ENCODE measurements around the genes E2F7 and PAWR.

GRCh38 chr12:75479939-75480320 is 625 bp upstream of the GLIPR1 start:
- PRO-cap: no peak

- PRO-cap: no peak
These were observed 154.7 kb upstream of the KRR1 start for GRCh38 chr12:75665955-75666747.

- PRO-cap: no peak
These were observed 55.9 kb downstream of the NAP1L1 start for GRCh38 chr12:76028489-76028994.

DNA sequence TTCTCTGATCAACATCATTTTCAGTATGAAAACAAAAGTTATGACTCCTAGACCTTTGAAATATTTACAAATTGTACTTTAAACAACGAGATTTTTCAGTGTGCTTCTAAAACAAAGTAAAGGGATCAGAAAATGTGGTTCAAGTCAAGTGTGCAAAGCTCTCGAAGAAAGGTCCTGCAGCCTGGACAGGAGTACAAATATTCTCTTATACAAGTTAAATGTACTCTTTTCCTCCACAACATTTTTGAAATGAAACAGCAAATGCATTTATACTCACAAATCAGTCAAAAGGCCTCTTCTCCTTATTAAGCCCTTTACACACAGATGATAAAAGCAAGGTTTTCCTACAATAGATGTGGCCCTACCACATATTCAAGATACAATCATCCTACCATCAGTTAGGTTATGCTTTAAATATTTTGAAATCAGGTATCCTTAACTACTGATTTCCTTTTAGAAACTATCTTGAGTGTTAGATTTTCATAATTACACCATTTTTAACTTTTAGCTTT is 55.4 kb downstream of the NAP1L1 start:
- PRO-cap: no peak

DNA sequence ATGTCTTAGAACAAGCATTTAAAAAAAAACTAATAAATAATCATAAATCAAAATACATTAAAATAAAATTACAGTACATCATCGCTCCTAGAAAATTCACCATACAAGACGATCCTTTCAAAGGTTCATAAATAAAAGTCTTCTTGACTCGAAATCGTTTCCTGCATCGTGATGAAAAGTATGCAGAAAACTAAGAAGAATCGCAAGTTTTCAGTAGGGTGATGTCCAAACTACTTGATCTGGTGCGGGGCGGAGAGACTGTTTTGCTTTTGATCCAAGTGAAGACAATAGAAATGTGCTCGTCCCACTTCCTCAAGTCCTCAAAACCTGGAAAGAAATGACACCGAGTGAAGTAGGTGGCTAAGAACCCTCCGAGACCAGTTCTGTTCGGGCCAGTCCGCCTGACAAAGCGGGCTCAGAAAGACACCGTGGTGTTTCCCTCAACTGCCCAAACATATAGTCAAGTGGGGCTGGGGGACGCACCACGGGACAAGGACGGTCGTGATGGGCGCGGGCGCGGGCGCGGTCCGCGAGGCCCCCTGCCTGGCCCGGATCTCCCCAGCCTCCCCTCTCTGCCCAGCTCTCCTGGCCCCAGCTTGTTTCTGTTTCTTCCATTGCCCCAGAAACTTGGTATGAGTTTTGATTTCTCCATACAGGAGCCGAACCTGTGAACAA is 54.6 kb downstream of the NAP1L1 start:
- PRO-cap: bidirectional peak, plus-strand start at position 380 of the sequence, minus-strand start at position 243 of the sequence

- PRO-cap: no peak
These were observed 4.5 kb downstream of the NAP1L1 start for GRCh38 chr12:76079802-76080484.

DNA sequence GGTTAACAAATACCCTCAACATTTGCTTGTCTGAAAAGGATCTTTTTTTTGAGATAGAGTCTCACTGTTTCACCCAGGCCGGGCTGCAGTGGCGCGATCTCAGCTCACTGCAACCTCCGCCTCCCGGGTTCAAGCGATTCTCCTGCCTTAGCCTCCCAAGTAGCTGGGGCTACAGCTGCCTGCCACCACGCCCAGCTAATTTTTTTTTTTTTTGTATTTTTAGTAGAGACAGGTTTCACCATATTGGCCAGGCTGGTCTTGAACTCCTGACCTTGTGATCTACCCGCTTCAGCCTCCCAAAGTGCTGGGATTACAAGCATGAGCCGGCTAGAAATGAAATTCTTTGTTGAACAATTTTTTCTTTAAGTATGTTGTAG is 45.5 kb downstream of the OSBPL8 start:
- PRO-cap: no peak

- PRO-cap: no peak
These were observed 1.4 kb downstream of the CSRP2 start for GRCh38 chr12:76877431-76877733.

DNA sequence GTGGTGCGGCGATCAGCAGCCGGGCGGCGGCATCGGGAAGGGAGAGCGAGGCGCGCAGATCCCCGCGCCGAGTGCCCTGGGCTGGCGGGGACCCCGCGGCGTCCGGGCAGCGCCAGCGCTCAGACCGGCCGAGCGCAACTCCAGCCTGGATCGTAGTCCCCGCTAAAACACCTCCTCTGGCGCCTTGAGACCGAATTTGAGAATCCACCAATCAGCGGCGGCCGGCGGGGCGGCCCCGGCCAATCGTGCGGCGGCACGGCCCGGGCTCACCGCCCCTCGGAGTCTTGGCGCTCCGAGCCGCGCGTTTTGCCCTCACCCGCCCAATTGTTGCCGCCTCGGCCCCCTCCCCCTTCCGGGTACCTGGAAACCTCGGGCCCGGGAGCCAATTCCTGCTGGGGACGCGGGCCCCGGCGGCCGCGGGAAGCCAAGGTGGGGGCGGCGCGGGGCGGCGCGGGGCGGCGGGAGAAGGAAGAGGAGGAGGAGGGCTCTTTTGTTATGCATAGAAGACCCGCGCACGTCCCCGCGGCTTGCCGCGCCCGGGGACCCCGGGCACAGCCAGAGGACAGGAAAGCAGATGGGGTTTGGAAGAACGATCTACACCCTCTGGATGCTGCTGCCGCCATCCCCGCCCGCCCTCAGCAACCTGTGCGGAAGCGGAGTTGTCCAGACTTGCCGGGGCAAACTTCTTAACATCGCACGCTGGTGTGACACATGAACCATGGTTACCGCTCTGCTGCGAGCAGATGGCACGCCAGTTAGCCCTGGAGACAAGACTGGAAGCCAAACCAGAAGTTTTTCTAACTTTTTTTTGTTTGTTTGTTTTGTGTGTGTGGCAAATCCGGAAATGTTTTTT is at the start of gene E2F7:
TSS of gene E2F7 (minus strand) at position 158 of the 853 bp plus-strand sequence.
- PRO-cap: bidirectional peak, plus-strand start at position 390 of the sequence, minus-strand start at position 140 of the sequence; unidirectional peak, minus-strand start at position 645 of the sequence

DNA sequence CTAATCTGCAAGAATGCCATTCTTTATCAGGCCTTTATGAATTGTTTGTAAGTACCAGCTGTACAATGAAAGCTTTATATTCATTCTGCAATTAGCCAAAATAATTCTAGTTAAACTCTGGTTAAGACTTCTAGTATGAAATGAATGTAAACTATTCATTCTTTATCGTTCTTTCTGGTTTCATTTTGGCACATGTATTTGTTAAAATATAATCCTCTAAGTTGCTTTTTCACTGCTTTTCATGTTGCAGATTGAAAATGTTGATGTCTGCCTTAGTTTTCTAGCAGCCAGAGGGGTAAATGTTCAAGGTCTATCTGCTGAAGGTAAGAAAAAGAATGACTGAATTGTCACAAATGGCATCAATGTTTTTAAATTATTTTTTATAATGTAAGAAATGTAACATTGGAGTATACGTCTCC is 135.3 kb downstream of the NAV3 start:
- PRO-cap: no peak

DNA sequence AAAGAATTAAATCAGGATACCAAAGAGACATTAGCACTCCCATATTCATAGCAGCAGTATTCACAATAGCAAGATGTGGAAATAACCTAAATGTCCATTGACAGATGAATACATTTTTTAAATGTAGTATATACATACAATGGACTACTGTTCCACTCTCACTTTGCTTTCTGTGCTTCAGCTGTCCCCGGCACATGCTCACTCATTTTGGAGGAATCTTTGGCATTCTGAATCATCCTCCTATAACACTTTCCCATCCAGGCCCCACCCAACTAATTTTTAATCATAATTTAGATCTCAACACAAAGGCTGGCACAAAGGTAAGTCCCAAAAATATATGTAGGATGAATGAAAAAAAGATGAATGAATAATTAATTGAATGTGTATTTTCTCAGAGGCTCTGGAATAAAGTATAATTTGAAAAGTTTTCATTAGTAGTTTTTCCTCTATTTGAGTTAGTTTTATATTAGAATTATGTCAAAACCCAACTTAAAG is 99.3 kb downstream of the SYT1 start:
- PRO-cap: no peak

GRCh38 chr12:79426135-79426416 is 264.7 kb downstream of the PAWR start:
- PRO-cap: no peak

- PRO-cap: no peak
These were observed 150.1 kb downstream of the PAWR start for GRCh38 chr12:79540586-79541122.

DNA sequence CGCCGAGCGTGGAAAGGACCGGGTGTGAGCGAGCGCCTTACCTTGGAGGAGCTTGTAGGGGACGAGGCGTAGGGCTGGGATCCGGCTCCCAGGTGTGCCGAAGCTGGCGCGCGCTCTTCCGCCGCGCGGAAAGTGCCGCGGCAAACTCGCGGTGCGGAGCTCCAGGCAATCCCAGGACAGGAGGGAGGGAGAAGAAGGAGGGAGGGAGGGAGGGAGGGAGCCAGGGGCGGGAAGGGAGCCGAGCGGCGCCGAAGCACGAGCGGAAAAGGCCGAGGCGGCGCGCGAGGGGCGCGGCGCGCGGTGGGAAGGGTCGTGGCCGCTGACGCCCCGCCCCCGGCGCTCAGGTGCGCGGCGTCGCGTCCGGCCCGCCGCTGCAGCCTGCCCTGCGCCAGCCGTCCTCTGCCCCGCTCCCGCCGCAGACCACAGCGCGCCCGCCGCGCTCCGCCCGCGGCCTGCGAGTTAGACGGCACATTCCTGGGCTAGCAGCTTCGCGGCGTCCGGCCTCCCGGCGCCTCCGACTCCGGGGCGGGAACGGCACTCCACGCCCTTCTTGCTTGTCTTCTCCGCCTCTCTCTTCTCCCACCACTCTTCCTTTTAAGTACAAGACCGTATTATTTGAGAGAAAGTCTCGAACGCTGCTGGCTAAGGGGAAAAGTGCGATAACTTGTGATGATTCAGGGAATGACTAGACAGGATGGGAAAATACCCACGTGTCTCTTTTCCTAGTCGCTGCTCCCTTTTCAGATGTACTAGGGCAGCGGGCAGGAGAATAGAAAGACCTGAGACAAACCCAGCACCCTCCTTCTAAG is at the start of gene PAWR:
TSS of gene PAWR (minus strand) at position 134 of the 809 bp plus-strand sequence.
- PRO-cap: bidirectional peak, plus-strand start at position 402 of the sequence, minus-strand start at position 134 of the sequence

- PRO-cap: no peak
These were observed 20.9 kb upstream of the PAWR start for GRCh38 chr12:79711752-79712069.

DNA sequence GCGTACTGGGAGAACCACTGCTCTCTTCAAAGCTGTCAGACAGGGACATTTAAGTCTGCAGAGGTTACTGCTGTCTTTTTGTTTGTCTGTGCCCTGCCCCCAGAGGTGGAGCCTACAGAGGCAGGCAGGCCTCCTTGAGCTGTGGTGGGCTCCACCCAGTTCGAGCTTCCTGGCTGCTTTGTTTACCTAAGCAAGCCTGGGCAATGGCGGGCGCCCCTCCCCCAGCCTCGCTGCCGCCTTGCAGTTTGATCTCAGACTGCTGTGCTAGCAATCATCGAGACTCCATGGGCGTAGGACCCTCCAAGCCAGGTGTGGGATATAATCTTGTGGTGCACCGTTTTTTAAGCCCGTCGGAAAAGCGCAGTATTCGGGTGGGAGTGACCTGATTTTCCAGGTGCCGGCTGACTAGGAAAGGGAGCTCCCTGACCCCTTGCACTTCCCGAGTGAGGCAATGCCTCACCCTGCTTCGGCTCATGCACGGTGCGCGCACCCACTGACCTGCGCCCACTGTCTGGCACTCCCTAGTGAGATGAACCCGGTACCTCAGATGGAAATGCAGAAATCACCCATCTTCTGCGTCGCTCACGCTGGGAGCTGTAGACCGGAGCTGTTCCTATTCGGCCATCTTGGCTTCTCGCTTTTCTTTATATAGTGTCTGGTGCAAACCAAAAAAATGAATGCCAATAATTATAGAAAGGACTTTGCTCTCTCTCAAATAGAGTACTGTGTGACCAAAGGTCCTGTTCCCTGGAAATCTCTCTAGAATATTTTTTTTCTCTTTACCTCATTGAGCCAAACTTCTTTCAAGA is 50.3 kb downstream of the OTOGL start:
- PRO-cap: unidirectional peak, plus-strand start at position 393 of the sequence; unidirectional peak, minus-strand start at position 463 of the sequence; unidirectional peak, minus-strand start at position 642 of the sequence

DNA sequence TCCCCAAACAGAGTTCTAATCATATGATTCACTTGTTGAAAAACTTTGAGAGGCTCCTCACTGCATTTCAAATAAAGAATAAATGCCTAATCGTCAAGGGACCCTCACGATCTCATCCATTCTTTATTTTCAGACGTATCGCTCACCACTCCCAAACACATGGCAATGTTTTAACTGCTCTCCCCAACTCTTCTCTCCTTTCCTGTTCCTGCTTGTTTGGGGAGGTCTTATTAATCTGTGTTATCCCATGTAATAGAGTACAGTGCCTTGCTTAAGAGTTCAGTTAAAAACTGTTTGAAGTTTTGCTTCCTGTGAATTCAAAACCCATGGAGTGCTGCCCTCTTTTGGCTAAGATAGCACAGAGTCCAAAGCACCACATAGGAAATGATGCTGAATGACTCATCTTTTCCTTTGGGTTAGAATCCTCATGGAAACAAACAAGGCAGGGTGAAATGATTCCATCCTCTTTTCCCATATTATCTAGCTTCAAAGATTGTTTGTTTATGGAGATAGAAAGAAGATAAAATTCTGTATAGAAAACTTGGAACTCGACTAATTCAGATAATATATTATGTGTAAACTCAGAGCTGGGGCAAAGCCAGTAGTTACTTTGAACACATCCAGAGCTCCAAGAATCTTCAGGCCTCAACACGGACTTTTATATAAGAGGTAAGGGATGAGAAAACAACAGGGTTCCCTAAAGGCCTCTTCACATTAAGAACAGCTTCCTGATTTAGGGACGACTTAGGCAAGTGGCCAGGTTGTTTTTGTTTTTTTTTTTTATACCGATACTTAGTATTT is 87.4 kb downstream of the OTOGL start:
- PRO-cap: no peak

GRCh38 chr12:81080374-81080966 is 2.6 kb downstream of the ACSS3 start:
- PRO-cap: no peak

- PRO-cap: bidirectional peak, plus-strand start at chr12:82635027, minus-strand start at chr12:82634897
These were observed 52.0 kb upstream of the TMTC2 start for GRCh38 chr12:82634704-82635103.

DNA sequence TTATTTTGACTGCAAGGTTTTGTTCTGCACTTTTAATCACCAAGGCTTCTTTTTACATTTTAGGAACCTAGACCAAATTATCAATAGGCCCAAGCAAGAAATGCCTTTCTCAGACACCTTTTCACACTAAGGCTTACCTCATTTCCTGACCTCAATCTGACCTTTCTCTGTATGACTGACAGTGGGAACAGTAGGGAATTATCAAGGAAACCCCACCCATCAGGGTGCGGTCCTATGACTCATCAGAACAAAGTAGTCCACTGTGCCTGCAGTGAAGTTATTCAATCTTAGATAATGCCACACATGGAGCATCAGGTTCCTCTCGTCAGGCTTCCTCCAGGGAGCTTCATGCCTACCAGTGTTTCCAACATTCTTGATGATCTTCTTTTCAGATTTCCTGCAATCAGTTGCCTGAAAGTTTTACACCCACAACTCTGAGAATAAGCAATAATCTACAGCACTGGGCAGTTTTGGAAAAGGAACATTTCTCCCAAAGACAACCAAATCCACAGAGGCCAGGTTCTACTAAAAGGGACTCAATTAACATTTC is 36.0 kb upstream of the TMTC2 start:
- PRO-cap: unidirectional peak, plus-strand start at position 280 of the sequence